ReNcell CX (cell line): ENCODE data around the gene SCARB1.

GRCh38 chr12:124300094-124300525 lies 5.2 kb downstream of the RFLNA start:
- PRO-cap, result no peak

DNA sequence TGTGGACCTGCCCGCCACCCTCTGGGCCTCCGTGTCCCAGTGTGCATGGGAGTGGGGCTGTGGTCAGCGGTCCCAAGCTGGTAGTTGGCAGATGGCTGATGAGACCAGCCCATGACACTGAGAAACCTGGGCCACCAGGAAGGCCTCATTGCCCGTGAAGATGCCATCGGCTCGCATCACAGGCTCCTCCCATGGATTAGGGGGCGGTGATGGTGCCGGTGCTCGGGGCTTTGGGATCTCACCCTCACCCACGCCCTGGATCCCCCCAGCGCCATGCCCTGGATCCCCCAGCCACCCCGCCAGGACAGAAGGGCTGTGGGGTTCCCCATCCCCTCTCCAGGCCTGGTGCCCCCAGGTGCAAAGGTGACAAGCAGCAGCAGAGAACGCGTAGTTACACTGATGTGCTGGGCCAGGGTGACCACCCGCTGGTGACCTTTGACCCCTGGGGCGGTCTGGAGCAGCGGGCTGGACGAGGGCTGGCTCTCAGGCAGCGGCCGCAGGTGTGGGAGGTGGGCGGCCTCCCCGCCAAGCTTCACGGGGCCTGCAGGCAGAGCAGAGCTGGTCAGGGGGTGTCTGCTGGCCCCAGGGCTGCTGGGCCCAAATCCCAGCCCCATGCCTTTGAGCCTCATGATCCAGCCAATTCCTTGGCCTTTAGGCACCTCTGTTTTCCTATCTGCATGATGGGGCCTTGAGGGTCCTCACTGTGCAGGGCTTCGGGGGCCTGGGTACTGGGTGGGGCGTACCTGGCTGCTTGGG lies 40.0 kb downstream of the RFLNA start:
- PRO-cap, result no peak

- PRO-cap, result no peak
These were observed 85.2 kb downstream of the RFLNA start for GRCh38 chr12:124379725-124380956.

- PRO-cap, result no peak
These were observed 87.1 kb downstream of the RFLNA start for GRCh38 chr12:124381620-124382702.

DNA sequence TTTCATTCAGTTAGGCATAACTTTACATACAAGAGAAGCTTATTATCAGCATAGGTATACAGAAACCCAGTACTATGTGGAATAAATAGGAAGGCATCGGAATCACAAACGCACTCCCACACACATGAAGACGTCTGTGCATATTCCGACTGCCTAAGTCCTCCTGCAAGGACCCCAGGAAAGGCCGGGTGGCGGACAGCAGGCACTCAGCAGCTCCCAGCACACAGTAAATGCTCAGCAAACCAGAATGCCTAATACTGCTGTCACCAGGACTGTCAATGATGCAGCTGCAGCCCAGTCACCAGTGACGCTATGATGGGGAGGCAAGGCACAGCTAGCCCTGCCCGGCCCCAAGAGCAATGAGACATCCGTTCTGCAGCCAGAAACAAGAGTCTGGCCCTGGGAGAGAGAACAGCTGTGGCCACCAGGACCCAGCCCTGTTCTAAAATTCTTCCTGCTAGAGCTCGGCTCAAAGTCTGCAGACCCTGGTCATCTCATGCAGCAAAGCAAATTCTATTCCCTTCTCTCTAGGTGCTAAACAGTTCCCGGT lies 69.8 kb downstream of the NCOR2 start:
- PRO-cap, result no peak

GRCh38 chr12:124507619-124508226 lies 59.7 kb downstream of the NCOR2 start:
- PRO-cap, result no peak

DNA sequence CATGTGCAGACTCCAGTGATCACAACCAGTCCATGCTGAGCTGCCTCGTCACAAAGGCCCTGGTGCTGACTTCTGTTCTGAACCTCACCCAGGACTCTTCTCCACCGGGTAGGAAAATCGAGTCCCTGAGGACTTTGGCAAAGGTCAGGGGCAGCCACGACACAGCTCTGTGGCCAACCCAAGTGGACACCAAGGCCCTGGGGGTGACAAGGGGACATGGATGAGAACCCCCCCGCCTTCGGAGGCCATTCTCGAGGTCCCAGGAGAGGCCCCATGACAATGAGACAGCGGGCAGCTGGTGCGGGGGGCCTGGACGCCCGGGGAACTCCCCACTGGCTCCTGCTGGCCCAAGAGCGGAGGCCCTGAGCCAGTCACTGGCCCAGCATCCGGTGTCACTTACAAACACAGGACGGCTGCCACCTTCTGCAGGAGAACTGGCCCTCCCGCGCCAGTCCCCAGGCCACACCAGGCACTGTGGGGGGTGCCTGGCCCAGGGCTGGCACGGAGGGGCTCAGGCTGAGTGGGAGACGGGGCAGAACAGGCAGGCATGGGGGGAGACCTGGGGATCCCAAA lies 51.5 kb downstream of the NCOR2 start:
- PRO-cap, result no peak

GRCh38 chr12:124517706-124517940 lies 49.8 kb downstream of the NCOR2 start:
- PRO-cap, result bidirectional peak, plus-strand start at chr12:124517994, minus-strand start at chr12:124517815

GRCh38 chr12:124520179-124520902 lies 47.1 kb downstream of the NCOR2 start:
- PRO-cap, result no peak

- PRO-cap, result bidirectional peak, plus-strand start at chr12:124544049, minus-strand start at chr12:124543917
These were observed 23.3 kb downstream of the NCOR2 start for GRCh38 chr12:124543811-124544911.

- PRO-cap, result no peak
These were observed 5.9 kb downstream of the NCOR2 start for GRCh38 chr12:124561513-124561948.

DNA sequence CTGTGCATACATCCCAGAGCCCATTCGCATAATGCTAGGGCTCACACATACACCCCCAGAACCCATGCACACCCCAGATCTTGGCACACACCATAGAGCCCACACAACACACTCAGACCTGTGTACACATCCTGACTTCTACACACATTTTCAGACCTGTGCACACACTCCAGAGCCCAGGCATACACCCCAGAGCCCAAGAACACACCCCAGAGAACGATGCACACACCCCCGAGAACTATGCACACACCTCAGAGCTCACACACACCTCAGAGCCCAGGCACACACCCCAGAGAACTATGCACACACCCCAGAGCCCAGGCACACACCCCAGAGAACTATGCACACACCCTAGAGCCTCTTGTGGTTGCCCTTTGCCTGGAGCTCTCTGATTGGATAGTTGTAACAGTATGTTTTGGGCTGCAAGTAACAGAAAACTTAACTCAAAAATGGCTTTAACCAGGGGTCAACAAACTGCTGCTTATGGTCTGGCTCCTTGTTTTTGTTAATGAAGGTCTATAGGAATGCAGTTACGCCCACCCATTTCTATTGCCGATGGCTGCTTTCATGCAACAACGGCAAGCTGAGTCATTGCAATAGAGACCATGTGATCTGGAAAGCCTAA lies 65.9 kb upstream of the NCOR2 start:
- PRO-cap, result no peak

- PRO-cap, result no peak
These were observed 85.8 kb upstream of the NCOR2 start for GRCh38 chr12:124653104-124653685.

GRCh38 chr12:124669263-124669767 lies 101.9 kb upstream of the NCOR2 start:
- PRO-cap, result no peak

DNA sequence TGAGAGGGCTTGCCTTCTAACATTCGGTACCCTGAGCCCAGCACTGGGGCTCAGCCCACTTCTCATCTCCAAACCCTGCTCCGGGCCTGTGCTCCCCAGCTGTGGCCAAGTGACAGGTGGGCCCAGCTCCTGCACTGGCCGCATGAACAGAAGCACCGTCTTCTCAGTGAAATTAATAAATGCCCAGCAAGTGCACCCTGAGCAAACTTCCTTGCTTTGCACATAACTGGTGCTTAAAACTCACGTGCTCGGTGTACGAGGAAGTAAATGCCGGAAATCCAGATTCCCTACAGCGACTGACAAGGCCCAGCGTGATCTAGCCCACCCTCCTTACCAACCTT lies 115.1 kb upstream of the NCOR2 start:
- PRO-cap, result no peak

DNA sequence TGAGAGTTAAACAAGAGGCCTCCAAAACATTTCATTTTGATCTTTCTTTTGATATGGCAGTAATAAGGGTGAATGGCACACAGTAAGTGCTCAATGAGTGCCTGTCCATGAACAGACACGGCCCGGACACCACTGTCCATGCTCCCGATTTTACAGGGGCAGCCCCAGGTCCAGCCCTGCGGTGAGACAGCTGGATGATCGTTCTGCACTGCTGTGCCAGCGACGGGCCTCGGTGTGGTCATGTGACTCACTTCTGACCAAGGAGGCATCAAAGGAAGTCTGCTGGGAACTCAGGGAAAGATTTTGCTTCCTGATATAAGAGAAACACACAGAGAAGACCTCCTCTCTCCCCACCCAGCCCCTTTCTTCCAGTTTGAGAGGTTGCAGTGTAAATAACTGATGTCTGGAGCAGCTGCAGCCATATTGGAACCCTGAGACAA lies 126.7 kb downstream of the SCARB1 start:
- PRO-cap, result no peak

- PRO-cap, result no peak
These were observed 121.1 kb downstream of the SCARB1 start for GRCh38 chr12:124742498-124743122.

- PRO-cap, result bidirectional peak, plus-strand start at chr12:124864098, minus-strand start at chr12:124863859
These were observed at the start of gene SCARB1 for GRCh38 chr12:124863544-124864239. SCARB1 (minus strand) TSS chr12:124863864.

DNA sequence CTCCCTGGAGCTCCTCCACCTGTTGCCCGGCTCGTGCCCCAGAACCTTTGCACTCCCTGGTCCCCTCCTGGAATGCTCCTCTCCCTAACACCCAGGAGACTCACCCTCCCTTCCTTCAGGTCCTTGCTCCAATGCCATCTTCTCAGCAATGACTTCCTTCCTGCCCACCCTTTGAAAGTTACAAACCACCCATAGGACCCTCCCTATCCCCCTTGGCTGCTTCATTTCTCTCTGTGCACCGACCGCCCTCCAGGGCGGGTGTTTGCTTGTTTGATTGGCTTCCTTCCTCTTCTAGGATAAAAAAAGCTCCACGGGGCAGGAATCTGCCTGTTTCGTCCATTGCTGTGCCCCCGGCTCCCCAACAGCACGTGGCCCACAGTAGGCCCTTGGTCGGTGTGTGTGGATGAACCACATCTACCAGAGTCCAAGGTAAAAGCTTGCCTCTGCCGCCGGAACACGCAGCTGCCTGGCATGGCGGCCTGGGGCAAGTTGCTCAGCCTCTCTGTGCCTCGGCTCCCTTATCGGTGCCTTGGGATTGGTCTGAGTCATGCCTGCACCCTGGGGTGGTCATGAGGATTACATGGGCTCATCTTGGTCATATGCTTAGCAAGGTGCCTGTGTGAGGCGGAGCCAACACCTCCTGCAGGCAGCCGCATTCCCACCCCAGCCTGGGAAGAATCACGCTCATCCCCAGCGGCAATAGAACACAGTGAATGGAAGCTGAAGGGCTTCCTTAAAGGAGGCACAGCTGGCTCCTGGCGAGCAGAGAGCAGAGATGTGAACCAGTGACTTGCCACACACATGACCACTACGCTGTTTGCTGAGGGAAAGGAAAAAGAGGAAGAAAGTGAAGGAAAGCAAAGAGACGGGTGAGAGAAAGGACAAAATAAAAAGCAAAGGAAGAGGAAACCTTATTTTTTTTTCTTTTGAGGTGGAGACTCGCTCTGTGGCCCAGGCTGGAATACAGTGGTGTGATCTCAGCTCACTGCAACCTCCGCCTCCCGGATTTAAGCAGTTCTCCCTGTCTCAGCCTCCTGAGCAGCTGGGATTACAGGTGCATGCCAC lies 5.4 kb upstream of the SCARB1 start:
- PRO-cap, result no peak

GRCh38 chr12:124912472-124912908 lies 2.0 kb downstream of the UBC start:
- PRO-cap, result no peak